ENCODE data around the genes ENSG00000284691 and ABCF2.

DNA sequence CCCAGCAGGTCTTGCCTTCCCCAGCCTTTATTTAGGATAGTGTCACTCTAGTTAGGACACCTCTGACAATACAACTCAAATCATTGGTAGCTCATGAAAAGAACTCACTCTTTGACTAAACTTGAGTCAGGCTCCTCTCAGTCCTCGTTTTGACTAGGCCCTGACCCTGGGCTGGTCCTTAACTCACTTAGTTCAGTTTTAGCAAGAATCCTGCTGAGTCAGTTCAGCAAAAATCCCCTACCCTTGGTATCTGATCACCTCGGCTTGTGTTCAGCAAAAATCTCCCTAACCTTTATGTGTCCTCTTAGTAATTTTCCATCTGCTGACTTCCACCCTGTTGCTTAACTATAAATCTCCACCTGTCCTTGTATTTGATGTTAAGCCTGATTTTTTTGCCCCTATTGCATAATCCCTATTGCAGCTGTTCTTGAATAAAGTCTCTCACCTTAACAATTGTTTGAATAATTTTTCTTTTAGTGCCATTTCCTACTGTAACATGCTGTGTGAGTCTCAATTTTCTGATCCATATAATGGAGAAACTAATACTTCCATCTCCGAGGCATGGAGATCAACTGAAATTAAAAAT lies 2.2 kb upstream of the LRRC61 start:
- PRO-cap: no peak

DNA sequence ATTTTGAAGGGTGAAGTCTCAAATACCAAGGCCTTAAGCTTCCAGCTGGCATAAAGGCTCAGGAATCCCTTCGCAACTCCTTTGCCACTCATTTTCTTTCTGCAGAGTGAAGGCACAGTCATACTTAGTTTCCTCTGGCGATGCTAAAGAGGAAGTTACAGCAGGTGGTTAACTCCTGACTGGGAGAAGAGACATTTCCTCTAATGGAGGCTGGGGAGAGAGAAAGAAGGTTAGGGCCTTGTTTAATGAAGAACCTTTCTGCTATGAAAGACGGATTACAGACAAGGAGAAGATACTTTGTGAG lies 4.7 kb upstream of the REPIN1 start:
- PRO-cap: no peak

- PRO-cap: bidirectional peak, plus-strand start at chr7:150405569, minus-strand start at chr7:150405274
These were observed at the start of gene ENSG00000284691 for GRCh38 chr7:150405132-150406223. Gene ENSG00000284691 (plus strand): TSS chr7:150405676.

GRCh38 chr7:150410181-150411320 lies 5.1 kb downstream of the ENSG00000284691 start:
- PRO-cap: no peak

GRCh38 chr7:150508002-150508702 lies 6.5 kb upstream of the GIMAP7 start:
- PRO-cap: no peak

DNA sequence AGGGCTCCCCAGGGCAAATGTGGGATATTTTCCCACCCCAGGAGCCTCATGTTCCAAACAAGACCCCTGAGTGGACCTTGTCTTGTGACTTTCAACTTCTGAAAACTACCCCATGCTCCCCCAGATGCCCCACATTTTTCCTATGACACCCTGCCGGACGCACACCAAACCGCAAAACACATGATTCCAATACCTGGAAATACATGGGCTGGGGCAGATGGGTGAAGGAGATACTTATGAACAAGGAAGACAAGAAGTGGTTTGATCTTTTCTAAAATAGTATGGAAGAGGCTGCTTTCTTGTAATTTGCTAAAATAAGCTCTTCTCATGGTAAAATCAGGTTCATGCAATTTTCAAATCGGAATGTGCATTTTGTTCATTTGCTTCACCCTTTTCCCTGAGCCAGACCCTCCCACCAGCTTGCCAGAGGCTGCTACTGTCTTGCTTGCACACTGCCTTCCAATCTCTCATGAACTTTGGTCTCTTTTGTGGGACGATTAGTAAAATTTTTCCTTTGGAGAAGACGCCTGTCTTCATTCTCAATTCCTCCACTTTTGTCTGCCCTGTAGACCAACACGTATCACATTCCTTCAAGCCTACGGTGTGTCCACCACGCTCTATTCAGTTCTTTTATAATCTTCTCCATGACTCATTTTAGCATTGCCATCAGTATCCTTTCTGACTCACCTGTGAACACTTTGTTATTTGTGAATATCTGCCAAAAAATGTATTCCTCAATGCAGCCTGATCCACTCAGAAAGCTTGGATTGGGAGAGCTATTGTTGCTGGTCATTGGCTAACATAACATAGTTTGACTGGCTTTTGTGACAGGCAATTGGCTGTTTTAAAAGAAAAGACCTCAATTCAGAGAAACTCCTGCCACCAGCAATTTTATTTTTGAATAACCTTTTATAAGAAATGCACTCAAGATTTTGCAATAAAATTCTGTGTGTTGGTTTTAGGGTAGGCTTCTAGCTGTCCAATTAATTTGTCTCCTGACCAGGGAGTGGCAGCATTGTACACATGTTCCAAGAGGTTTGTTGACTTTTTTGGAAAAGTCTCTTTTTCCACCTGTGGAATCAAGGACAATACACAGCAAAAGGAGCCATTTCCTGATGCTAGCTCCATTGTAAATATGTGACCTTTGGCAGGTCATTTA lies 1.4 kb downstream of the GIMAP5 start:
- PRO-cap: no peak

DNA sequence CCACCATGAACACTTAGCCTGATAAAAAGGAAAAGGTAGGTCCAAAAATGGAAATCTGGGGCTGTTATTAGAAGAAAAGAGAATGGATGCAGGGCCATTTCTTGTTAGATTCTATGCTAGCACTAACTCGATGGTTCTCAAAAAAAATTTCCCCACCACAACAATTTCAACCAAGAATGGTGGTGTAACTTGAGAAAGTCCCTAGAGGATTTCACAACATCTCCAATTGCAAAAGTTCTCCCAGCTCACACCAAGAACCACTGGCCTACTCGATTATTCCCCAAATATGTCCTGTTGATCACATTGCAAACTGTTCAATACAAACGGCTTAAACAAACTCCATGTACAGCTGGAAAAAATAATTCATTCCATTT lies 19.2 kb downstream of the TMEM176B start:
- PRO-cap: no peak

GRCh38 chr7:150901104-150901796 lies 48.9 kb downstream of the AOC1 start:
- PRO-cap: no peak

GRCh38 chr7:150903522-150903977 lies 51.2 kb downstream of the AOC1 start:
- PRO-cap: no peak

- PRO-cap: no peak
These were observed 17.2 kb downstream of the KCNH2 start for GRCh38 chr7:150960976-150961267.

GRCh38 chr7:150974386-150975456 lies 3.4 kb downstream of the KCNH2 start:
- PRO-cap: no peak

- PRO-cap: no peak
These were observed 9.2 kb upstream of the ASIC3 start for GRCh38 chr7:151038894-151039725.

DNA sequence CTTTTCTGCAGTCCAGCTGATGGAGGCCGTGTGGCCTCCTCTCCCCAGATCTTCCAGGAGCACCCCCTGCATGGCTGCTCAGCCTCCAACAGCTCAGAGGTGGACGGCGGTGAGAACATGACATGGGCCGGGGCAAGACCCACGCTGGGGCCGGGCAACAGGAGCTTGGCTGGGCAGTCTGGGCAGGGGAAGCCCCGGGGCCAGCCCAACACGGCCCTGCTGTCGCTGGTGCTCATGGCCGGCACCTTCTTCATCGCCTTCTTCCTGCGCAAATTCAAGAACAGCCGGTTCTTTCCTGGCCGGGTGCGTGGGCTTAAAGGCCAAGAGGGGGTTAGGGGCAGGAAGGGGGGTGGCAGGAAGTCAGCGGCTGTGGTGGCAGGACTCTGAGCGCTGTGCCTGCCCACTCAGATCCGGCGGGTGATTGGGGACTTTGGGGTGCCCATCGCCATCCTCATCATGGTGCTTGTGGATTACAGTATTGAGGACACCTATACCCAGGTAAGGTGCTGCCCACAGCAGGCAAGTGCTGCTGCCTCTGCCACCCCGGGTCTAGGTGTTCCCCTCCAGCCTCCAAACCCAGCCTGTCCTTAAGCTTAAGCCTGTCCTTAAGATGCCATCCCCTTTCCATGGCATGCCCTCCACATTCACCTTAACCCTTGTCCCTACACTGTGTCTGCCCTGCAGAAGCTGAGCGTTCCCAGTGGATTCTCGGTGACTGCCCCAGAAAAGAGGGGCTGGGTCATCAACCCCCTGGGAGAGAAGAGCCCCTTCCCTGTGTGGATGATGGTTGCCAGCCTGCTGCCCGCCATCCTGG lies 6.4 kb downstream of the FASTK start:
- PRO-cap: no peak

GRCh38 chr7:151107432-151107935 lies 21.2 kb downstream of the AGAP3 start:
- PRO-cap: no peak

DNA sequence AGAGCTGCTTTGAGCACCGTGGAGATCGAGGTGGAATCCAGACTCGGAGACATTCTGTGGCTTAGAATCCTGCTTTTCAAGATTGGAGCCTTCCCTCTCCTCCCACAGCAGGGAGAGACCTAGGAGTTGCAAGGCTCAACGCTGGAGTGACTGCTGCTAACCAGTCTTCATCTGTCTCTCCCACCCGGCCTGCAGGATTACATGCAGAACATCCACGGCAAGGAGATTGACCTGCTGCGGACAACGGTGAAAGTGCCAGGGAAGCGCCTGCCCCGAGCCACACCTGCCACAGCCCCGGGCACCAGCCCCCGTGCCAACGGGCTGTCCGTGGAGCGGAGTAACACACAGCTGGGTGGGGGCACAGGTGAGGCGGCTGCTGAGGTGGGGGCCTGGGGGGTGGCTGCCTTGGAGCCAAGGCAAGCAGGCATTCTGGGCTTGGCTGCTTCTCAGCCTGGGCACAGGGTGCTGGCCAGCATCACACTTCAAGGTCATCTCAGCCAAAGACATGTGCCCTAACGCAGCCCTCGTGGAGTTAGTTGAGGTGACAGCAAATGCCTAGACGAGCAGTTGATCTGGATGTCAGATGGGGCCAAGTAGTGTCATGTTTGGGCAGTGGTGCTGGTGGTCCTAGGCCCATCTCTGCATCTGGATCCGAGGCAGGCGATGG lies 33.2 kb downstream of the GBX1 start:
- PRO-cap: no peak

GRCh38 chr7:151226696-151227752 lies at the start of gene ABCF2:
Gene ABCF2 (minus strand): TSS chr7:151227205.
- PRO-cap: bidirectional peak, plus-strand start at chr7:151227408, minus-strand start at chr7:151227184

DNA sequence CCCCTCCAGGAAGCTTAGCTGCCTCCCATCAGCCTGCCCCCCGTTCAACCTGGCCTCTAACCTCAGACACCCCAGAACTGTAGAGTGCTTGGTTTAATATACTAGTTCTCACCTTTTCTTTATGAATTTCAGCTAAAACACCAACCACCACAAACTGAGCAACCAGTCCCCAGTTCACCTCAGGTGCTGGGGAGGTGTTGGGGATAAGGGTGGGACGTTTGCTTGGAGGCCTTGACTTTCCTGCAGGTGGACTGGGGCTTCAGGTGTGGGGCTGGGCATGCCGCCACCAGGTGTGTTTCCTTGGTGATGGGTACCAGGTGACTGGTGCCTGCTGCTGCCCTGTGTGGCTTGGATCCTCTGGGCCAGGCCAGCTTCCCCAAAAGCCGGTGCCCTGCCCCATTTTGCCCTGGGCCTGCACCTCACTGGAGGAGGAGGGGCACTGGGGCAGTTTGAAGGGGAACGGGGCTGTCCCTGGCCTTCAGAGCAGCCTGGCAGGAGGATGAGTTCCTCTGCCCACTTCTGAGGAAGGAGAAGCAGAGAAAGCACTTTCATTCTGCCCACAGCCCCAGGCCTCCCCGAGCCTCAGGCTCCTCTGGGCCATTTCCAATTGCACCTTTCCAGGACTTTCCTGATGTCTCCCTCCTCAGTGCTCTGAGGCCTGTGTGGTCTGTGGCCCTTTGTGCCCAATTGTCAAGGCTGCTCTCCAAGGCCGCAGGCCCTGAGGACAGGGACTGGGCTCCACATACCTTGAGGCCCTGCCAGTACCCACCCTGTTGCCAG lies 25.1 kb upstream of the SMARCD3 start:
- PRO-cap: no peak

DNA sequence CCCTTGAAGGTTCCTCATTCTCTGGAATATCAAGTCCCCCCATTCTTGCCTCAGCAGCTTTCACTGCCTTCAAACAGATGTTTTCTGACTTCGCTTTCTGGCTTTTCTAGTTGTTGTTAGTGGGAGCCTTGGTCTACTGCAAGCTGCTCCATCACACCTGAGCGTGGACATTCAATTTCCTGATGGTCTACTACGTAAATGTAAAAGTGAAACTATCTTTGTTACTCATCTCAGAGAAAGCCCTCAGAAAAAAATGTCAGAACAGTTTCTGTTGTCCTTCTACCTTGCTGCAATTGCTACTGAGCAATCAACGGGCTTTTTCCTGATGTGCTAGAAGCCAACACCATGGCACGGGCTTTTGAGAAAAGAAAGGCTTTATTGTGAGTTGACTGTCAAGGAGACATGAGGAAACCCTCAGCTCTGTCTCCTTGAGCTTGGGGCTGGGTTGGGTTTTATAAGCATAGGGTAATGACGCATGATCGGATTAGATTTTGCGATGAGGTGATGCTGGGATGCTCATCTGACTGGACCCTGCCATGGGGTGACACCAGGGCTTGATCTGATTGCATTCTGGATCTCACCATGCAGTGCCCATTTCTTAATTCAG lies 1.5 kb upstream of the NUB1 start:
- PRO-cap: no peak

DNA sequence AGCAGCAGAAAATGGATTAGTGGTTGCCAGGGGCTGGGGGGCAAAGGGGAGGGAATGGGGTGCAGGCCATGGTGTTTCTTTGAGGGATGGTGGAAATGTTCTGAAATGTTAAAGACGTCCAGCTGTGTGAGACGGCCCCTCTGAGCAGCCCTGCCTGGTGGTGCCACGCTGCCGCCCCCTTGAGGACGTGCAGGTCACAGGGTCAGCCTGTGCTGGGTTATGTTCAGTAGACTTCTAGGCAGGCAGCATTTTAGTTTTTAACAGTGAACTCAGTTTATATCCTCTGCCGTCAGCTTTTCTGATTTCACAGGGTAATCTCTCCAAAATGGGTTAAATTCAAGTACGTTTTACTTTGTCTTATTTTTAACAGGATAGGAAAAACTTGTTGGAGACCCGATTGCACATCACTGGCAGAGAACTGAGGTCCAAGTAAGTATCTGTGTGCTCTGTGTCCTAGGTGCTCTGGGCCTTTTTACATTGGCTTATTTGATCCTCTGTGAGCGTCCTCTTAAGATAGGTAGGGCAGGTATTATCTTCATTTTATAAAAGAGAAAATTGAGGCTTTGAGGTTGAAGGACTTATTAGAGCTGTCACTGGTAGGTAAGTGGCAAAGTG lies 9.5 kb downstream of the NUB1 start:
- PRO-cap: no peak

GRCh38 chr7:151448120-151448924 lies 8.4 kb upstream of the CRYGN start:
- PRO-cap: no peak